SK-N-MC (cell line): ENCODE measurements around a stretch of chrX.

DNA sequence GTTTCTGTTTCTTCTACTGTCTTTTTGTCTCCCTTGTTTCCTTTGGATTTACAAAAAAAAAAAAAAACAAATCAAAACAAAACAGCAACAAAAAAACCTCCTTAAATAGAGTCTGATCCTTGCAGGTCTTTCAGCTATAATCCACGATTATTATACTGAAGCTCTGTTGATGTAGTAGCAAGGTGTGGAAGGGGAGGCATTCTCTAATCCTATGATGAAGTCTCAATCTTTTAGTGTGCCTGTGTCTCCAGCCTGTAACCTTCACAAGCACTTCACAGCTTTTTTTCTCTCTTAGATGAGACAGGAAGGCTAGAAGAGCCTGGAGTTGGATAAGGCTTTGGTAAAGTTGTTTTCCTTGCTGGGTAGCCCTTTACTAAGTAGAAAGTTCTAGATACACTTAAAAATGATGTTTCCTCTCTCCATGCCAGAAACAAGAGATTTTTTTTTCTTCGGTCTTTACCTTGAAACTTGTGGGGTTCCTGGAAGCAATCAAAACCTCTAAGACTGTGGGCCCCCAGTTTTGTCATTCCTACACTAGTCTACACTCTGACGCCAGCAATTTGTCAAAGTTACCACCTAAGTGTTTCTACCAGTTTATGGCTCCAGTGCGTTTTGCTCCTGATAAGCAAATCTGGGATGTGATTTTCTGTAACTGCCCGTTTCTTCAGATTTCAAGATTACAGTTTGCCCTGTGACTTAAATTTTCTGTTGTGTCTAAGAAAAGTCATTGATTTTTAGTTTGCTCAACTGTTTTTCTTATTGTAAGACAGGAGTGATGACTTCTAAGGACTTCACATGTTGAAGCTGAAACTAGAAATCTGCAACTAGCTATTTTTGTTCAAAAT lies 34.3 kb downstream of the RBM41 start:
- RRBS = no CpG with 5 or more reads among the region's 5 CpGs

DNA sequence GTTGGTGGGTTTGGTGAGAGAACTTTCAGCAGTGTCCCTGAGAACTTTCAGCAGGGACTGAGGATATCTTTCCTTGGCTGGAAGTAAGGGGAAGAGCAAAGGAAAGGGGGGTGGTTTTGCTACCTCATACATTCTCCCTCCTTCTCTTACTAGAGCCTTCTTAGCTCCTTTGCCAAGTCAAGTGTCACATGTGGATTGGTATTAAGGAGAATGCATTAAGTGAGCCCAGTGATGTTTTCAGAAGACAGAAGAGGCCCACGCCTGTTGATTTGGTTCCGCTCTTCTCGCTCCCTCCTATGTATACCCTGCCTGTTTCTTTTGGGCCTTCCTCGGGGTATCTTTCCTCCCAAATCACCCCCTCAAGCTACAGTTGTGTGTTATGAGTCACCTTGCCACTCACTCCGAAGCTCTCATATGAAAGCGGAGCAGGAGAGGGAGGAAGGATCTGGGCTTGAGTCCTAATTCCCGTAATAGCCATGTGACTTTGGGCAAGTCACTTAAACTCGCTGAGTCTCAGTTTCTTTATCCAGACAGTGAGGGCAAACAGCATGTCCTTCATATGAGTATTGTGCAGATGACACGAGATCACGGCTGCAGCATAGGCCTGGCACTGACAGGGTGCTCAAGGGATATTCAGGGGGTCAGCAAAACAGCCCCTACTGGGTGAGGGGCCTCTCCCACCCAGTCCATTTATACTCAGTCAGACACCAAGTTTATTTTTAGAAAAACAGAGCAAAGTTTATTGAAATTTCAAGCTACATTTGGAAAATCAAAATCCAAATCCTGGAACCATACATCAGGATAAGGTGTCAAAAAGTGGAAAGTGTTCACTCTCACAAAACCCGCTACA lies 62.9 kb downstream of the TSC22D3 start:
- RRBS = no CpG with 5 or more reads among the region's 11 CpGs

- RRBS = no CpG with 5 or more reads among the region's 5 CpGs
Observed at GRCh38 chrX:107713863-107714271, 61.7 kb downstream of the TSC22D3 start.

GRCh38 chrX:107741247-107742315 lies 34.0 kb downstream of the TSC22D3 start:
- RRBS = no CpG with 5 or more reads among the region's 16 CpGs

GRCh38 chrX:107927359-107928084 lies 54.6 kb downstream of the TEX13B start:
- RRBS = no CpG with 5 or more reads among the region's 3 CpGs

DNA sequence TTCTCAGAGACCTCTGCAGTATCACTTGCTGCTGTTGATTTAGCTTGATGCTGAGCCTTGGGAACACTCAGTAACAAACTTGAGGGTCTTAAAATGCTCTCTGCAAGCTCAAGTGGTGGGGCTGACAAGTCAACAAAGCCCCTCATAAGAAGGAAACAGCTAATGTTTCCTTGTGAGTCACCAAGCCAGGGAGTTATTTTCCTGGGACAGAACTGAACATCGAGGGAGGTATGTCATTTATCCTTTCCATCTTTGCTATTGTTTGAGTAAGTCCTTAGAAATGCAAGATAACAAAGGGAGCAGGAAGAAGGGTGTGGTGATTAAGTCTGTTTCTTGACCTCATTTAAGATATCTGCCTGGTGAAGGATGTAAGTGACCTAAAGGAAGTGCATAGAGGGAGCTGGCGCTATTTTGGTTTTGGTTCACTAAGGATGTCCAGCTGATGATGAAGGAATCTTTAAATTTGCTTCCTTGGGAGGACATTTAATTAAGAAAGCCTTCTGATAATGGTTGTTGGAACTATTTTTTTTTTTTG lies 39.9 kb downstream of the ATG4A start:
- RRBS = no CpG with 5 or more reads among the region's 2 CpGs

DNA sequence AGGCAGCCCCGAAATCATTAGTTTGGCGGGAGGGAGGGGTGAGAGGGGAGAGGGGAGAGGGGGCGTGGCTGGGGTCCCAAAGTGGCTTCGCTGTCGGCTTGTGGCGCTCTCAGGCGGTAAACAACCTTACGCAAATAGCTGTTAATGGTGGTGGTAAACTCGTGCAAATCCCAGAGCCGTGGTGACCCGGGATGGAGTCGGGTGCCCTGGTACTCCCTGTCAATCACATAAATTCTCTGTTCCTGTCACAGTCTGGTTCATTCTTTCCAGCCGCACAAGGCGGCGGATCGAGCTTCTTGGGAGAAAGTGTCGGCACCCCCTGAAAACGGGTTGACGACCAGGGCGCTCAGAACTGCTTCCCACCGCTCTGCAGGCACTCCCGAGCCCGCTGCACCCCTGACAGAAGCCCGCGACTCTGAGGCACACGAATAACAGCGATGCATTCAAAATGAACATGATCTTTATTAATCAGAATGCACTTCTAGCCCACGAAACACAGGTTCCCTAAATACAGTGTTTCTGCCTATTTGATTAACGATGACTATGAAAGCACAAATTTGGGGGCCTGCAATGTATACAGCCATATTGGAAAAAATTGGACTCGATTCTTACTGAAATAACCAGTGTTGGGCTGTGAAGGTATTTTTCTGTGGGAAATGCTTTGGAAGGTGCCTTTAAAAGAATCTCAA lies 795 bp upstream of the IRS4 start:
- RRBS = no CpG with 5 or more reads among the region's 30 CpGs

- RRBS = 28% methylated on average over 12 of the region's 43 CpGs
Observed at GRCh38 chrX:109053930-109054761, 317.8 kb upstream of the IRS4 start.

GRCh38 chrX:109642414-109643292 lies 17.7 kb upstream of the KCNE5 start:
- RRBS = no CpG with 5 or more reads among the region's 1 CpG

GRCh38 chrX:109927491-109928138 lies 75.3 kb upstream of the TMEM164 start:
- RRBS = 47% methylated on average over 3 of the region's 4 CpGs

DNA sequence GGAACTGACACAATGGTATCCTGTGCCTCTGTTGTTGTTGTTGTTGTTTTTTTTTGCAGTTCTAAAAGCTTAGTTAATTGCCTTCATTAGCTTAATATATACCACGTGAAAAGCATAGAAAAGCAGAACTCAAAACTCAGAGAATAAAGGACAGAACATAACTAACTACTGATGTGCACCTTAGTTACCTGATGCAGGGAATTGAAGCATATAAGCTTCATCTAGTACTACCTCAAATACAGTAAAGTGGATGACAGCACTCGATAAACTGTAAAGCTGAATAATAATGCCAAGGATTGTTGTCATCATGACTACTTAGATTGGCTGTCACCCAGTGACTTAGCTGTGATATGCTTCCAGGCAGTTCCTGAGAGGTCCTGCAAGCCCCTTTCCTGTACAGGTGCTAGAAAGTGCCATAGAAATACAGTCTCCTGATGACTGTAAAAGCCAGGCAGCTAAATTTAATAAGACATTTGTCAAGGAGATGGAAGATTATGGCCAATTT lies 29.5 kb downstream of the TMEM164 start:
- RRBS = no CpG with 5 or more reads among the region's 2 CpGs

DNA sequence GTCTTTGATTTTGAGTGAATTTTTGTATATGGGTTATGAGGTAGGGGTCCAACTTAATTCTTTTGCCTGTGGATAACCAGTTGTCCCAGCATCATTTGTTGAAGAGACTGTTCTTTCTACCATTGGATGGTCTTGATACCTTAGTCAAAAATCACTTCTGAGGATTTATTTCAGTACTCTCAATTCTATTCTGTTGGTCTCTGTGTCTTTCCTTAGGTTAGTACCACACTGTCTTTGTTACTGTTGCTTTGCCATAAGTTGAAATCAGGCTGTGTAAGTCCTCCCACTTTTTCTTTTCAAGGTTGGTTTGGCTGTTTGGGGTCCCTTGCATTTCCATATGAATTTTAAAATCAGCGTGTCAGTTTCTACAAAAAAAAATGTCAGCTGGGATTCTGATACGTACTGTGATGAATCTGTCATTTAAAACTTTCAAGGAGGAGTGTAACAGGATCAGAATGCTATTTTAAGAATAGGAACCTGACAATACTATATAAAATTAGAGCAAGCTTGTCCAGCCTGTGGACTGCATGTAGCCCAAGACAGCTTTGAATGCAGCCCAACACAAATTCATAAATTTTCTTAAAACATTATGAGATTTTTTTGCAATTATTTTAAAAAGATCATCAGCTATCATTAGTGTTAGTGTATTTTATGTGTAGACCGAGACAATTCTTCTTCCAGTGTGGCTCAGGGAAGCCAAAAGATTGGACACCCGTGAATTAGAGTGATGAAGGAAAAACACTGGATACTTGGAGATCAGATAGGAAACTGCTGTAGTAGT lies 56.4 kb downstream of the TMEM164 start:
- RRBS = no CpG with 5 or more reads among the region's 4 CpGs

GRCh38 chrX:110138136-110138647 lies 135.3 kb downstream of the TMEM164 start:
- RRBS = no CpG with 5 or more reads among the region's 3 CpGs

- RRBS = no CpG with 5 or more reads among the region's 4 CpGs
Observed at GRCh38 chrX:110196144-110196932, 121.5 kb downstream of the AMMECR1 start.

- RRBS = no CpG with 5 or more reads among the region's 6 CpGs
Observed at GRCh38 chrX:111100349-111100905, 4.4 kb downstream of the PAK3 start.

DNA sequence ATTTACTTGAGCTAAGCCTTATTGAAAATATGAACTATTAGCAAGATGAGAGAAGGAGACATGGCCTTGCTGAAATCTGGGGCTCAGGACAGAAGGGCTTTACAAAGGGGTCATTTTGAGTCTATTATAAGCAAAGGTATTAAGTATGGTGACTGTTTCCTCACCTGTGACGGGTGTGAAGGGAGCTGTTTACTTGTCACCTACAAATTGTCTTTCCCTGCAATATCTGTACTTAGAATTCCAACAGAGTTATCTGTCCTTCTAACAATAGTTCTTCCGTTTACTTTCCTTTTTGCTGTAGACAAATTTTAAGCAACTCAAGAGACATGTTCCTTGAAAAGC lies 234.8 kb downstream of the LHFPL1 start:
- RRBS = no CpG with 5 or more reads among the region's 2 CpGs

- RRBS = no CpG with 5 or more reads among the region's 4 CpGs
Observed at GRCh38 chrX:112818767-112819049, 21.9 kb downstream of the AMOT start.

GRCh38 chrX:114040231-114040545 lies 543.7 kb upstream of the HTR2C start:
- RRBS = no CpG with 5 or more reads among the region's 8 CpGs

GRCh38 chrX:114606665-114607181 lies 22.8 kb downstream of the HTR2C start:
- RRBS = no CpG with 5 or more reads among the region's 10 CpGs

DNA sequence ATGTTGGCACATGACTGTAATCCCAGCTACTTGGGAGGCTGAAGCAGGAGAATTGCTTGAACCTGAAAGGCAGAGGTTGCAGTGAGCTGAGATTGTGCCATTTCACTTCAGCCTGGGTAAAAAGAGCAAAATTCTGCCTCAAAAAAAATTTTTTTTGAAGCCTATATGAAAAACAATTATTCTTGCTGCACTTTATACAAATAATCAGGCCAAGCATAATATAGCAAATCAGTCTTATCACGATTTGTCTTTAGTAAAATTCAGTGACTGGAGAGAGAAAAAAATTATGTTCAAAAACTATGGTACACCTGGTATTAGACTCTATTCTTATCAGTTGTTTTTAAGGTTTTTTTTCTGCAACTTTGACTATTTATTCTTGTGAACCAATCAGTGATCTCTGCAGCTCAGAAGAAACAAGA lies 18.3 kb downstream of the IL13RA2 start:
- RRBS = no CpG with 5 or more reads among the region's 1 CpG